Mesangial cell (primary cell): ENCODE results near the genes HARBI1, ATG13, CSTPP1 and ACP2.

- RAMPAGE, long total RNA = no peak
Measured at GRCh38 chr11:46096498-46097294, 24.6 kb downstream of the PHF21A start.

DNA sequence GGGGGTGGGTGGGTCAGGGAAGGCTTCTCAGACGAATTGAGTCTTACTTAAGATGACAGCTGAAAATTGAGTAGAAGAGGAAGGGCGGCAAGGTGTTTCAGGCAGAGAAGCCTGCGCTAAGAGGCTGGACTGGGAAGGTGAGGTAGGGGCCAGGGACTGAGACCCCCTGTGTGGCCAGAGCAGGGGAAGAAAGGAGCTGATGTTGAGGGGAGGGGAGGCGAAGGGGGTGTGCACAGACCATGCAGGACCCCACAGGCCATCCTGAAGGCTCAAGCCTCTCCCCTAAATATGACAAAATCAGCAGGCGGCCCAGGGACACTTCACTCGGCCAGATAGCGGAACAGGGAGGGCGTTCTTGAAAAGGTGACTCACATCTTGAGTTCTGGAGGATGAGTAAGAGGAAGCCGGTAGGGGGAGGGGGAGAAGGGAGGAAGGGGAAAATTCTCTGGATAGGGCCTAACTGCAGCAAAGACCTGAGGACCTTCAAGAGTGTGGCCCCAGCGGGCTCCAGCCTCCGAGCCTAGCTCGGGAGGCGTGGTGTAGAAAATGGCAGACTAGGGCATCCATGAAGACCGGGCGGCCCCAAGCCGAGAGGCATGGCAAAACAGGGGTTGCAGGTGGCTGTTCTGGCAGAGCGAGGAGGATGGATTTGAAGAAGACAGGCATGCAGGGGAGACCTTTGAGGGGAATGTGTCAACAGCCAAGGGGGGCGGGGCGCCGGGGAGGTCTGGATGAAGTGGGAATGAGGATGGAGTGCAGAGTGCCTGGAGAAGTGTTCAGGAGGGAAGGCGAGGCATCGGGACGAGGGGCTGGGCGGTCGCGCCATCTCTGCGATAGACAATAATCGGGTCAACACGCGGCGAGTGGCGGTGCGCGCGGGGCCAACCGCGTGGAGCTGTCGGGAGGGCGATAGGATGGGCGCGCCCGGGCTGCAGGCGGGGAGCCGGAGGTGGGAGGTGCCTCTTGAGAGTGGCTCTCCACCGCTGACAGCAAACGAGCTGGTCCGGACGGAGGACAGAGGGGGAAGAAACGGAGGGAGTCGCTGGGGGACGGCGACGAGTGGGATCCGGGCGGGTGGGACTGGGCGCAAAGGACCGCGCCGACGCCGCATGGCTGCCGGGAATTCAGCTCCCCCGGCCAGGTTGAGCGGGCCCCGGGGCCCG lies 40.2 kb upstream of the CREB3L1 start:
- RAMPAGE, long total RNA = no peak

GRCh38 chr11:46242455-46243028 lies 34.9 kb upstream of the CREB3L1 start:
- RAMPAGE, long total RNA = no peak

DNA sequence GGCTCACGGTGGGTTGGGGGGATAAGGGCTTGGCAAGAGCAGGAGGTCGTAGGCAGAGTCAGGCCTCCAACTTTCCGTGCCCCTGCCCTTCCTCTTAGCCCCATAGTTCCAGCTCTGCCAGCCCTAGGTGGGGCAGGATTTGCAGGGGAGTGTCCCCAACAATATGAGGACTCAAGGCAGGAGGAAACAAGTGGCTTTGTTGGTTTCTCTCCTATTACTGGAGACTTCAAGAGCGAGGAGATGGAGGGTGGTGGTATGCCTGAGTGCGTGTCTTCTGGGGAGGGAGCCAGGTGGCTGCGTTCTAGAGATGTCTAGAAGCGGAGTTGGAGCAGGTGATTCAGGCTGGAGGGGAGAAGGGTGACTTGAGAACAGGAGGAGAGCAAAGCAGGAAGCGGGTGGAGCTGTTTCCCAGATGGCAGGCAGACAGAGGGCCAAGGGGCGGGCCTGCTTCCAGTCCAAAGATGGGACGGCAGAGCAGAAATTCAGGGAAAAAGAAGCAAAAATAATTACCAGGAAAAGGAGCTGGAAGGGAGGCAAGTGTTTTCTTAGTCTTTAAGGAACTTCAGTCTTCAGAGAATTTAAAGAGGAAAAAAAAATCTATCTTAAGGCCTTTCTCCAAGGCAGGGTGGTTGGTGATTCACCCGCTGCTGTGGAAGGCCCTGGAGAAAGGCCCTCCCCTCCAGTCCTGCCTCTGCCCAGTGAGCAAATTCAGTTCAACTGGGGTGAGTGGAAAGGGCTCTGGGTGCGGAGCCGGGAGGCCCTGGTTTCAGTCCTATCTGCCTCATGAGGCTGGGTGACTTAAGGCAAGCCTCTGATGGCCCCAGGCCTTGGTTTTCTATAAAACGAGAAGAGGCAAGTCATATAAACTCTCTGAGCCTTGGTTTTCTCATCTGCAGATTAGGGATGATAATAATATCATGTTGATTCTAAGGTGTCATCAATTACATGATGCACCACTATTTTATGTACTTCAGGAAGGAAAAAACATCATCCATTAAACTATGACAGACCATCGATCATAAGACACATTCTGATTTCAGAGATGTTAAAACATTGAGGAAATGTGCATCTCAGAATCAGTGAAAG lies 4.6 kb upstream of the CREB3L1 start:
- RAMPAGE, long total RNA = no peak

DNA sequence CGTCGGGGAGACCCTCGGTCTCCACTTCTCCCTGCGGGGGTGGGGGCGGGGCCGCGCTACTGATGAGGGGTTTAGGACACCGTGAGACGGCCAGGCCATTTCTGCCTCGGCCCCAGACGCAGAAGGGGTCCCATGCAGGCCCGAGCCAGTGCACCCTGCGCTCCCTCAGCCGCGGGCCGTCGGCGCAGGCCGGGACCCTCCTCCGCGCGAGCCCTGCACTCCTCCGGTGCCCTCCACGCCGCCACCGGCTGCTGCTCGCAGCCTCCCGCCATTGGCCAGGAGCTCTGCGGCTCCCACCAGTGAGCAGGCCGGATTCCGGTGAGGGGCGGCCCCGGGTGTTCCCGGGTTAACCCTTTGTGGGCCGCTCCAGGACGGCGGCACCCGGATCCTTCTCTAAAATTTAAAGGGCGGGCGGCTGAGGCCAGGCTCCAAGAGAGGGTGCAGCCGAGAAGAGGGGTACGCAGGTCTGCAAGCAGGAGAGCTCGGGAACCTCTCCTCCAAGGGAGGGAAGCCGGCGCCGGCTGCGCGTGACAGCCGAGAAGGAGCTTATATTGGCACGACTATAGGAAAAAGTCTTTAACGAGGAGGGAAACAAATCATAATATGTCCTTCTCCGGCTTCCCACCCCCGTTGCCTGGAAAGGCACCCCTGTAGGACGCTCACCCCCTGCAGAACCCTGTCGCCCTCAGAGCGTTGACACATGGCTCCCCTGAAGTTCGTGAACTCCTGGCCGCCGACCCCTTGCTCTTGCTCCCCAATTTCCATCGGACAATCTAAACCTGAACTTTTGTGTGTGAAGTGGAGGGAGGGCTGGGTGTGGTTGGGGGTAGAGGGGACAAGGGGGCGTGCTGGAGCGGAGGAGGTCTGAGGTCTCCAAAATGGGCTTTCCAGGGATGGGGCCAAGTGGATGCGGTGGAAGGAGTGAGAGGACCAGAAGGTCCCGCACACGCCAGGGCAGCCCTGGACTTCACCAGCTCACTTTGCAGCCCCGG lies 18.2 kb downstream of the CREB3L1 start:
- RAMPAGE, long total RNA = no peak

DNA sequence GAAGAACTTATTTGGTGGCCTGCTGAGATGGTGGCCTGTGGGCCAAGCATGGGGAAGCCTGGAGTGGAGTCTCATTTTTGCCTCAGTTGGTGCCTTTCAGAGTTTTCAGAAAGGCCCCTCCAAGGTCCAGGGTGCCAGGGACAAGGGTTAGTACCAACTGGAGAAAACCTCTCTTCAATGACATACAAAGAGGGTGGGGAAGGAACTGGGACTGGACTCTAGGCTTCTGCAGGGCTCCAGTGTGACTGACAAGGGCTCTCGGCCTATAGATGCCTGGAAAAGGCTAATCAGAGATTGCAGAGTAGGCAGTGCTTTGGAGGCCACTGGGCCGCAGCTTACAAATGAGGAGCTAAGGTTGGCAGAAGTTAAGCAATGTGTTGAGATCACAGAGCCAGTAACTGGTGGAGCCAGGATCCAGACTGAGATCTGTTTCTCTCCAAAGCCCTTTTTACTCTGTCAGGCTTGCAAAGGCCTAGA lies 7.5 kb upstream of the DGKZ start:
- RAMPAGE, long total RNA = no peak

GRCh38 chr11:46542216-46542827 lies 51.5 kb downstream of the AMBRA1 start:
- RAMPAGE, long total RNA = no peak

- RAMPAGE, long total RNA = start-site peak on the minus strand at chr11:46617150-46617247, 14 reads
Measured at GRCh38 chr11:46616198-46617433, at the start of gene HARBI1. HARBI1 (minus strand) TSS chr11:46617227.

GRCh38 chr11:46617434-46618550 lies at the start of gene ATG13:
ATG13 (plus strand) TSS chr11:46617553.
- RAMPAGE, long total RNA = start-site peak on the plus strand at chr11:46617560-46617574, 71 reads

DNA sequence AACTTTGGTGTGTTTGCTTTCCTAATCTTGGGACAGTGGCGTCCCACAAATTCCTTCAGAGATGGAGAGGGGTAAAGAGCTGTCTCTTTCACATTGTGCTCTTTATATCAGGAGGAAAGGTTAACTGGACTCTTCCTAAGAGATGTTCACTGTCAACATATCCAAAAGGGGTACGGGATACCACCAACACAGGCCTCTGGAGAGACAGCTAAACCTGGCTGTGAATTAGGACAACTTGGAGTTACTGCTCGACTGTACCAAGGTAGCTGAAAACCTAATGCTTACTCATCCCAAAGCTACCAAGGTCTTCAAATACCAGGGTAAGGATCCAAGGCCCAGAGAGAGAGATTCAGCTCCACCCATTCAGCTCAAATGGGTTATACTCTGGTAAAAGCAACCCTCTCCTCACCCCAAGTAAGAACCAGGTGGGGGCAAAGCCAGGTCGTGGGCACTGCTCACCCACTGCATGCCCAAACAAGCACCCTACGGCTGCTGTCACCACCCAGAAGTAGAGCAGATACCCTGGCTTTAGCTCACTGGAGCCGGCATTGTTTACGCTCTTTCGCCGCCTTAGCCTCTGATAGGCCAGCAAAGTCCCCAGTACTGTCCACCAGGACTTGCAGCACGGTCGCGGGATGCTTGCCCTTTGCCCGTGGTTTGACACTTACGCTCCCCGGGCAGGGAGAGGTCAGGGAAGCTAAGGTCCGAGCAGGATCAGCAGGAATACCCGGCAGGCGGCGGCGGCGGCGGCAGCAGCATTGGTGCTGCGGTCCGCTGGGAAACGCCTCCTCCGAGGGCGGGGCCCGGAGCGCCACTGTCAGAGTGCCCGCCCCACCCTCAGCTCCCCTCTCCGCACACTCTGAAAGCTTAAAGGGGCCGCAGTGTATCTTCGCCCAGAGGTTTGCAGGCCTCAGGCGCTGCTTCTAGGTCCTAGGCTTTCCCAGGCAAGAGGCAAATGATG lies 19.7 kb downstream of the CKAP5 start:
- RAMPAGE, long total RNA = no peak

GRCh38 chr11:46865187-46866027 lies 19.3 kb upstream of the CKAP5 start:
- RAMPAGE, long total RNA = no peak

DNA sequence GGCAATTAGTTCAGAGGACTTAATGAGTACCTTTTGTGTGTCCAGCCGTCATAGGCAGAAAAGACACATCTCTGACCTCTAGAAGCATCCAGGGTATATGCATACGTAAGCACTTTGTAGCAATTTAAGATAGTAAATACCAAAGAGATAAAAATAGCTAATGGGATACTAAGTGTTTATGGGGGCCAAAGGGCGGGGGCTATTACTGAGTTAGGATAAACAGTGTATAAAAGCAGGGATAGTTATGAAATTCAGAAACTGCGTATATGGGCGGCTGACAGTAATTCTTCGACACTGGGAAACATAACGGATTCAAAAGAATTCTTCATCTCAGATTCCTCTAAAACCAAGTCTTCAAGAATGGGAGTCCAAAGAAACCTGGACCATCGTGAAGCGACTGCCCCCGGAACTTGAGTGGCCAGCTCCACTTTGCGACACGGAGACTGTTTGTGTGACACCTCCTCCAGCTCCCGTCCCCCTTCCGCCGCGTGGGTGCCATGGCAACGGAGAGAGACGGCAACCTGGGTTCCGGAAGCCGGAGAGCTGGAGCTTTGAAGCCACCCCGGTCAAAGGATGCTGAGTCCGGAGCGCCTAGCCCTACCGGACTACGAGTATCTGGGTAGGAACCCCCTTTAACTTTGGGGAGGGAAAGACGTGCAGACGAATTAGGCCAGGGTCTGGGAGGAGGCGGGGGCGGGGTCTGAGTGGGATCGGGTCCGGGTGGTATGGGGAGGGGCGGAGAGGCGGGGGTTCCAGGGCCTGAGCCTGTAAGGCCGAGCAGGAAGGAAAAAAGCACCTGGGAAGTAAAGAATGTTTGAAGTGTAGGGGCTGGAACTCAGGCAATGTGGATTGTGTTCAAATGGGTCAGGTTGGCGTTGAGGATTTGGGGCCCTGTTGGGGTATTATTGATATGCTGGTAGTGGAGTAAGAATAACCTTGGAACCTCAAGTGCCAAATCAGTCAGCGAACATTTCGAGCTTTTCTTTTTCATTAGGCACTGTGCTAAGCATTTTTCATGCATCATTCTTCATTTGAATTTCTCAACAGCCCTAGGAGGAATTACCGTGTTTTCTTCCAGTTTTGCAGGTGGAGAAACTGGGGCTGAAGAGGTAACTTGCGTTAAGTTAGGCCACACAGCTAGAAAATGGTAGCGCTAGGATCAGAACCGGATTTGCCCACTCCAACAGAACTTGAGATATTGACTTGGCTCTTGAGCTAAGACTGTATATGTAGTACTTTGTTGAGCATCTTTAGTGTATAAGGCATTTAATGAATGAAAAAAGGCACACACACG lies at the start of gene CSTPP1:
Gene CSTPP1, plus strand, starts transcription at position 529 of the 1,294 bp plus-strand sequence.
- RAMPAGE, long total RNA = start-site peak on the plus strand centred at position 519 of the sequence, 60 bp wide, 436 reads

GRCh38 chr11:47171452-47172465 lies 4.9 kb downstream of the ARFGAP2 start:
- RAMPAGE, long total RNA = no peak

- RAMPAGE, long total RNA = no peak
Measured at GRCh38 chr11:47172466-47173260, 4.0 kb downstream of the ARFGAP2 start.

DNA sequence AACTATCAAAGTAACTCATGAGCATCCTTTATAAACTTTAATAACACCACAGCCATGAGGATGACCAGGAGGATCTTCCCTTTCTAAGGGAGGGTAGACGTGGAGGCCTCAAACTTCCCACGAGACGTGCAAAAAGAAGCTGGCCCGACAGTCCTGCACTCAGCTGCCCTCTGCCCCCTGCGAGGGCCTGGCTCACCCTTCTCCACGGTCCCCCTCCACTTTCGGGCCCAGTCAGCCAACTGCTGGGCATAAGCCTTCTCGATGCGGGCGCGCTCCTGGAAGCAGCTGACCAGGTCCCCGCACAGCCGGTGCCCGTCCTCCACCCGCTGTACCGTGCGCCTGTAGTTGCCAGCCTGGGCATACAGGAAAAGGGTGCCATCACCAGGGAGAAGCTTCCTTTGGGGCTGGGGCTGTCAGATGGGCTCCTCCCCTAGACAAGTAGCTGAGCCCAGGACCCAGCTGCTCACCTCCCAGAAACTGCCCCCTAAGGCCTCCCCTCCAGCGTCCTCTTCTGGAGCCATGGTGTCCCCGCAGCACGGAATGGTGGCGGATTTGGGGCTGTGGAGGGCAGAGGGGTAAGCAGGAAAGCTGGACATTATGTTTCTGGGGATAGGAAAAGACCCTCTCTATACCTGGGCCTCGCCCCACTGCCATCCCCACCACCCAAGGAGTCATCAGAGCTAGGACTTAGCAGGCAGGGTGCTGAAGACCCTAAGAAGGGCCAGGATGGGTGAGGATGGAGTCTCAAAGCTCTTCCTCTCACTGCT lies 3.8 kb downstream of the PACSIN3 start:
- RAMPAGE, long total RNA = no peak

DNA sequence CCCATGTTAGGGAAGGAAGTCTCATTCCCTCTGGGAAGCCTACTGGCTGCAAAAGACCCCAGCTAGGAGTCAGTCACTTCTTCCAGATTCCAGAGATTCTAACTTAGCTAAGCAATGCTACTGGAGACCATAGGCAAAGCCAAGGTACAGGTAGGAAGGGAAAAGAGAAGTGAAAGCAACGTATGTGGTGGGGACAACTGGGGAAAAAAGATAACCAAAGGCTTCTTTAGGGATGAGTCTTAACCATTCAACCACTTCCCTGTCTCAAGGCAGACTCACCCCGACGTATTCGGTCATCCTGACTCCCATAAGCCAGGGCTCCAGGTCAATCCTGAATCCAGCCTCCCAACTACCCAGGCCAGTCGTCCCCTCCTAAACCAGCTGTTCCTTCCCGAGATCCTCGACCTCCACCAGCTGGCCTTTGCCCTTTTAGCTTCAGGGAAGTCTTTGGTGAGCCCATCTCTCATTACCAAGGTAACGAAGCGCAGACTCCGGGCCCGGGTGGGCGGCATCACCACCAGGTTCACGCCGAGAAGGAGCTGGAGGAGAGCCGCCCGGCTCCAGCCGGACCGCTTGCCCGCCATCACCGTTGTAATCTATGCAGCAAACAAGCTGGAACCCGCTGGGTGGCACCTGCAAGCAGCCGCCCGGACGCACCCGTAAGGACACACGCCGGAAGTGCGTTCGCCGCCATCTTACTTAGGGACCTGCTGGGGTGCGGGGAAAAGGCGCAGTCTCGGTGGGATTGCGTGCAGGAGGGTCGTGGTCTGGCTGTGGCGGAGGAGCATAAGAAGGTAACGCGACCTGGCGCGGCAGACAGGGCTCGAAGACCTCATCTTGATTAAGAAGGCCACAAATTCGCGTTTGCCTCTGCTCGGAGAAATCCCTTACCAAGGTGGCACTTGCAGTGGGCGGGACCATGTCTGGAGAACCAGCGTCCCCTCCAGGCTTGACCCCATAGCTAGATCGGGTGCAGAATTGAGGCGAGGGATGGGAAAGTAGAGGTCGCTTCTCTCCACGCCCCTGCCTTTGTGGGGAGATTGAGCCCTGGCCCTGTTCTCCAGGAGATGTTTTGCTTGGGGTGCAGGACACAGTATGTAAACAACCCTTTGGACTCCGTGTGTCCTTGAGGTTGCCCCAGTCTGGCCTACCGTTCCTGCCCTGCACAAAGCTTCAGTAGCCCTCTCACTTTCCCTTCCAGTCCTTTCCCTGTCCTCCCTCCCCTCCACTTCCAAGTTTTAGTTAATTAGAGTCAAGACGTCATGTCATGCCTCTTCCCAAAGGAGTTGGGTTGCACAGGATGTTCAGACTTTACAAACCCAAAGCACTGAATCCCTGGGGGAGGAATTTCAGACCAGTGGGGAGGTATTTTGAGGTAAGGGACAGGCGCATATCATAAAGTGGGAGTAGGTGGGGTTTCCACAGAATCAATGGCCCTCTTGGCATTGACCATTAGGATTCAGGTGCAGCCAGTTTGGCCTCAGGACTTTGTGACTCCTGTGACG lies at the start of gene ACP2:
Gene ACP2, minus strand, starts transcription at position 609 of the 1,505 bp plus-strand sequence.
- RAMPAGE, long total RNA = start-site peak on the plus strand centred at position 719 of the sequence, 64 bp wide, 21 reads

- RAMPAGE, long total RNA = no peak
Measured at GRCh38 chr11:47338338-47338714, 14.2 kb downstream of the MYBPC3 start.

GRCh38 chr11:47368405-47368604 lies 10.0 kb downstream of the SPI1 start:
- RAMPAGE, long total RNA = no peak

- RAMPAGE, long total RNA = no peak
Measured at GRCh38 chr11:47376249-47377480, 1.7 kb downstream of the SPI1 start.

- RAMPAGE, long total RNA = no peak
Measured at GRCh38 chr11:47391020-47391652, 12.8 kb upstream of the SPI1 start.